AG10803 (cell line): ENCODE measurements around a stretch of chr21.

- RRBS, result no CpG with 5 or more reads among the region's 5 CpGs
Measured at GRCh38 chr21:41502004-41502258, 6.0 kb downstream of the TMPRSS2 start.

- RRBS, result no CpG with 5 or more reads among the region's 13 CpGs
Measured at GRCh38 chr21:41630250-41630562, 122.2 kb upstream of the TMPRSS2 start.

DNA sequence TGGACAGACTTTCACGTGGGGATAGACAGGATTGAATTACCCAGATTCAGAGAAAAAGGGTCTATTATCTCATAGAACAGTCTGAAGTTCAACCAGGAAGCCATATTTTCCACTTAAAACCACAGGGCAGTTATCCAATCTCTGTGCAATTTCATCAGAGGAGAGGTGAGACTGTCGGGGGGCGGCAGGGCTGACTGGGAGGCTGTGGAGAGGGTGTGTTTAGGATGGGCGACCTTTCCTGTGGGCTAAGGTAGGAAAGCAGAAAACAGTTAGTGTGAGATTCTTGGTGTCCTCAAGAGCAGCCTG, 124.4 kb downstream of the RIPK4 start:
- RRBS, result no CpG with 5 or more reads among the region's 4 CpGs

- RRBS, result no CpG with 5 or more reads among the region's 9 CpGs
Measured at GRCh38 chr21:41706083-41706549, 60.7 kb downstream of the RIPK4 start.

DNA sequence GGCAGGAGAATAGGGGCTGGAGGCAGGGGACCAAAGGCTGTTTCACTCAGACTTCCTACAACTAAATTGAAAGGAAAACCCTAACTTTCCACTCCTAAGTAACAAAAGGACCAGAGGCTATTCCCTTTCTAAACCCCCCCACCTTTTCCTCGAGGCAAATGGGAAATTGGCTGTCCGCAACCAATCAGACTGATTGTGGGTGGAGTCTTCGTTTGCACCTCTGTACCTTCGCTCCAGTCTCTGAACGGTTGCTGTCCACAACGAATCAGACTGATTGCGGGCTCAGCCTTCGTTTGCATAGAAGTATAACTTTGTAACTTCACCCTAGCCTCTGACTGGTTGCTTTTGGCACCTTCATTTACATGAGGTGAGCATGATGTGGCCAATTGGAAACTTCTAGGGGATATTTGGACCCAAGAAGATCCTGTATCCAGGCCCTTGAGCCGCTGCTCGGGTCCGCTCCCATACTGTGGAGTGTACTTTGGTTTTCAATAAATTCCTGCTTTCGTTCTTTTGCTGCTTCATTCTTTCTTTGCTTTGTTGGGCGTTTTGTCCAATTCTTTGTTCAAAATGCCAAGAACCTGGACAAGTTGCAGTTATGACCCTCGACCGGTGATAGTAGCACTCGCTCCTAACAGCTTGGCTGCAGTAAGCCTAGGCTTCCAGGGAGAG, 12.5 kb upstream of the RIPK4 start:
- RRBS, result no CpG with 5 or more reads among the region's 16 CpGs

DNA sequence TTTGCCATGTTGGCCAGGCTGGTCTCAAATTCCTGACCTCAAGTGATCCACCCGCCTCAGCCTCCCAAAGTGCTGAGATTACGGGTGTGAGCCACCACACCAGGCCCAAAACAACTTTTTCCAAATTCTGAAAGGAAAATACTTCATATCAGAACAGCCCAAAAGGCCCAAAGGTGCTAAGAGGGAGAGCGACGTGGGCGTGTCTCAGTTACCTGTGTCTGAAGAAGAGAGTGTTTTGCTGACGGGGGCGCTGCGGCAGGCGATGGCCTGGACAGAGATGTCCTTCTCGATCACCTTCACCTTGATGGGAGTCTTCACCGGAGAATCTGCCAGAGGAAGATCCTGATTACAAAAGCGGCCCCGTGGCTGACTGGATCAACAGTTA, 26.4 kb upstream of the PRDM15 start:
- RRBS, result no CpG with 5 or more reads among the region's 13 CpGs

DNA sequence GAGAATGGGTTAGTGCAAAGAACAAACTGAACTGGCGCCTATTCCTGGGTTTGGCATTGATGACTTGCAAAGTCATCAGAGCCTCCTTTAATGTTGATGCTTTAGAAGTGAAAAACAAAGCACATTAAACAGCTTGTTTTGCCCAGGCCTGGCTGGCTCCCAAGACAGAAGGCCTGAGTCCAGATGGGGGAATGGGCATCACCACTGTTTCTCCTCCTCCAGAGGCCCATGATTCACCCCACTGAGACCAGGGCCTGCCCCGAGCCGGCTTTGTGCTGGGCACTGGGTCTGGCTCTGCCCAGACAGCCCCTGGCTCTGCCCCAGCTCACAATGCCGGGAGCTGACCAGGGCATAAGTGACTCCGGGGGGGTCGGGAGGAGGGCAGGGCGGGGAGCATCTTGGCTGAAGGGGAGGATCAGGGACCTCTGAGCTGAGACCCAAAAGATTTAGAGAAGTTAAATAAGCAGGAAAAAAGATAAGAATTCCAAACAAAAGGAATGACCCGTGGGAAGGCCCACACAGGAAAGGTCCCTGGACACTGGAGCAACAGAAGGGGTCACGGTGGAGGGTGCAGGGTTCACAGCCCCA, 5.7 kb downstream of the C2CD2 start:
- RRBS, result 9% methylated on average over 2 of the region's 9 CpGs

- RRBS, result no CpG with 5 or more reads among the region's 26 CpGs
Measured at GRCh38 chr21:41952710-41953270, 1.0 kb downstream of the C2CD2 start.

DNA sequence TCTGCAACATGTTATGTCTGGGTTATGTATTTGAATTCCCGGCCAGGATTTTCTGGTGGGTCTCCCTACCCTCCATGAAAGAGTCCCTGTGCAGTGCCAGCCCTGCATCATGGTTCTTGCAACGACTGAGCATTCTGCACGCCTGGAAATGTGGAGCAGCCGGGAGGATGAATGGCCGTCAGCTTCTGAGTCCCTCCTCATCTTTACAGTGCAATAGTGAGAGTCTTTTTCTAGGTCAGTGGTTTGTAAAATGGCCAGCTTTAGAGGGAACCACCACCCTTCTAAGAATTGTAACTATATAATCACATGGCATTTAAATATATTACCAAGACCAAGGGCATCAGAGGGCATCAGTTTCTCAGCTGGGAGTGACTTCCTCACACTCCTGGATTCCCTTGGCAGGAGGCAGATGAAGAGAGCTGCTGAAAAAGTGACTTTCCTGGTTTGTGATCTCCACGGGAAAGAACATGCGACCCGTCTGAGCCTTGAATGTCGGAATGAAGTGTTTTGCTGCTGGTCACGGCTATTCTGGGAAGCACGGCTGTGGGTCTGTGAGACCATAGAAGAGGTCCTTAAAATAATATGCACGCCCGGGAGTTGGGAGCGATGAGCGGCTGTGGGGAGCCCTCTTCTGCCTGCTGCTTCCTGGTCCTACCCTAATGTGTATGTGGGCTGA, 13.4 kb upstream of the UMODL1 start:
- RRBS, result no CpG with 5 or more reads among the region's 15 CpGs

DNA sequence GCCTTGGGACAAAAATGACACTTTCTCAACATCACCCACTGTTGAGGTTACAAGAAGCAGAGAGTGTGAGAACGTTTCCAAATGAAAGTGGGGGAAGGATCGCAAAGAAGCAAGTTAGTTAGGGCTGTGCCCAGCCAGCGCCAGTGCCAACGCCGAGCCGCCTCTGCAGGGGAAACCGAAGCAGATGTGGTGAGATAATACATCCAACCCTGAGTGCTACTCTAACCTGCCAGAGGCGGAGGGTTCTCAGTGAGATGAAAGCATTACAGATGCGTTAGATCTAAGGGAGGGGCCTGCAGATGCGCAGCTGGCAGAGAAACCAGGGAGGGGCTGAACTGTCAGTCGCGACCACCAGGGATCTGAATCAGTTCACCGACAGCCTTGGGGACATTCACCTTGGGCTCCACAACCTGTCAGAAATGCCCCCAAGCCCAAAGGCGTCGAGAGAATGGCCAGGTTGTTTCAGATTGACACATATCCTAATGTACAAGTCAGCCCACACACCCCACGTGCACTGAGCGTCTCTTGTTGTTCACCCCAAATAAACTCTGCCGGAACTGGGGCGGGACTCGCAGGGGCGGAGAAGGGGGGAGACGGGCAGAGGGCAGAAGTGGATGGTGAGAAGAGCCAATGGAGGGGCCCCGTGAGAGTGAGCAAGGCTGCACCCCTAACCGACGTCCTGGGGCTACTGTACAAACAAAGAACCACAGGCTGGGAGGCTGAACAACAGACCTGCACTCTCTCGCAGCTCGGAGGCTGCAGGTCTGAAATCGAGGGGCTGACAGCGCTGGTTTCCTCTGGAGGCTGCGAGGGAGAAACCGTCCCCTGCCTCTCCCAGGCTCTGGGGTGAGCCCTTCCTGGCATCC, 8.7 kb upstream of the UMODL1 start:
- RRBS, result no CpG with 5 or more reads among the region's 31 CpGs

DNA sequence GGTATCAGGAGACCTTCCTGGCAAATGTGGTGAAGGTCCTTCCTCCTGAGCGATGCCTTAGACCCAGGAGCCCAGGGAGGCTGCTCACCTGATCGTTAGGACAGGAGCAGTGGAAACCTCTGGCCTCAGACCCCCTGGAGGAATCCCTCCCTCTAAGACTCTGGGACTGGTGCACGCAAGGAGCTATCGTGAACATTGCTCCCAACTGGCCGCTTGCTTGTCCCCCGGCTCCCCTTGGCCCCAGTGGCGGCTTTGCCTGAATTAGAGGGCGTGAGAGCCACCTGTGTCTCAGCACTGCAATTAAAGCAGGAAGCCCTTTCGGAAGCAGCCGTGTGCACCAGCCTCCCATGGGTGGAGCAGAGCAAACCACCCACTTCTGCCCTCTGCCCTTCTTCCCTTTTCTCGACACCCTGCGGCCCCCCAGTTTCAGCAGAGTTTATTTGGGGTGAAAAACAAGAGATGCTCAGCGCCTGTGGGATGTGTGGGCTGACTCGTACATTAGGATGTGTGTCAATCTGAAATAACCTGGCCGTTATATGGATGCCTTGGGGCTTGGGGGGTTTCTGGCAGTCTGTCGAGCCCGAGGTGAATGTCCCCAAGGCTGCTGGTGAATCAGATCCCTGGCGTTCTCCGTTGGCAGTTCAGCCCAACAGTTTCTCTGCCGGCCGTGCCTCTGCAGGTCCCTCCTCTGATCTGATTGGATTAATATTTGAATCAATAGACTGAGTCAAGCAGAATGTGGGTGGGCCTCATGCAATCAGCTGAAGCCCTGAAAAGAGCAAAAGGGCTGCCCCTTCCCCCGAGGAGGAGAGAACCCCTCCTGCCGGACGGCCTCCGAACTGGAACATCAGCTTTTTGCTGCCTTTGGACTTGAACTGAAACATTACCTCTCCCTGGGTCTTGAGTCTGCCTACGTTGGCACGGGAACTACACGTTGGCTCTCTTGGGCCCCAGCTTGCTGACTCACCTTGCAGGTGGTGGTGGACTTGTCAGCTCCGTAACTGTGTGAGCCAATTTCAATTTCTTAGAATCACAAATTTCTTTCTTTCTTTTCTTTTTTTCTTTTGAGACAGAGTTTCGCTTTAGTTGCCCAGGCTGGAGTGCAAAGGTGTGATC, 7.3 kb upstream of the UMODL1 start:
- RRBS, result no CpG with 5 or more reads among the region's 30 CpGs

DNA sequence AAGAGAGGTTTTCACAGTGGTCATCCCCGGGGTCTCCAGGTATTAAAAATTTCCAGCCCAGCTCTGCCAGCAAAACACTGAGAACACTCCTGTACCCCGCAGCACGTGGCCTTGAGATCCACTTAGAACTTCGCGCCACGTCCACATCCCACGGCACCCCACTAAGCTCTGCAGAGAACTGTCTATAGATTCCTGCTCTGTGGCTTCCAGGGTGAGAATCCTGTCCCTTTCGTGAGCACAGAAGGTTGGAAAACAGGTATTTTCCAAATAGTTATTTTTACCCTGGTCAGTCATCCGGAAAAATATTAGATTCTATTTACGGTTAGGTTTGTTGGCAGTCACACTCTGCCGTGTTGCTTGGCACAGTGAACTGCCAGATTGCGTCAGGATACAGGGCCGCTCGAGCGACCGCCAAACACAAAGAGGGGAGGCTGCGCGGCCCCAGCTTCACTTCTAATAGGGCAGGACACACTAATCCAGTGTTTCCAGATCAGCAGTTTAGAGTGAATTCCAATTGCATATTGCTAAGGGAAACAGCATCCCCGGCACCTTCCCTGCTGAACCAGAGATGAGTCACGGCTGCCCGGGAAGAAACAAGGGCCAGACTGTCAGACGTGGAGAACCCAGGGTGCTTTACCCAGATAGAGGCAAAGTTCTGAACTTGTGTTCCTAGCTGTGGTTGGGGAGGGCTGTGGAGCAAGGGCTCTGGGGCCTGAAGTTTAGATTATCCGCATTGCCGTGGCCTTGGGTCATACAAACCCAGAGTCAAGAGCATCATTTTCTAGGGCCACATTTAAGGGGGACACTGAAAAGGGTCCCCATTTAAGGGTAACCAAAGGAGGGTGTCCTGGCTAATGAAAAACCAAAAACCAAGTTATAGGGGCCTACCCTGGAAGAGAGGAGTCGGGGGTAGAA, 22.9 kb downstream of the UMODL1 start:
- RRBS, result 10% methylated on average over 2 of the region's 25 CpGs

DNA sequence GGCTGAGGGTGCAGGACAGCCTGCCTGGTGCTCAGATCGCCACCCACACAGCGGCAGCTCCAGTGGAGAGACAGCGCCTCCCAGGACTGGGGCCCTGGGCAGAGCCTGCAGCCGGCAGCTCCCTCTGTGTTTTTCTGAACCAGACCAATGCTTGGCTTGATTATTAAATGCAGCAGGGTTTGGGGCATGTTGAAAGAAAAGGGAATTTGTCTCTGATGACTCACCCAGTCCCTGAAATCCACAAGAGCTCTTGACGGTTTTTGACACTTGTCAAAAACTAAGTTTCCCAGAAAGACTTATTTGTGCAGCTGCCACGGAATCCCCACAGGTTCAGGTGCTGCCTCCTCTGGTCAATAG, 54.7 kb downstream of the UMODL1 start:
- RRBS, result no CpG with 5 or more reads among the region's 6 CpGs

DNA sequence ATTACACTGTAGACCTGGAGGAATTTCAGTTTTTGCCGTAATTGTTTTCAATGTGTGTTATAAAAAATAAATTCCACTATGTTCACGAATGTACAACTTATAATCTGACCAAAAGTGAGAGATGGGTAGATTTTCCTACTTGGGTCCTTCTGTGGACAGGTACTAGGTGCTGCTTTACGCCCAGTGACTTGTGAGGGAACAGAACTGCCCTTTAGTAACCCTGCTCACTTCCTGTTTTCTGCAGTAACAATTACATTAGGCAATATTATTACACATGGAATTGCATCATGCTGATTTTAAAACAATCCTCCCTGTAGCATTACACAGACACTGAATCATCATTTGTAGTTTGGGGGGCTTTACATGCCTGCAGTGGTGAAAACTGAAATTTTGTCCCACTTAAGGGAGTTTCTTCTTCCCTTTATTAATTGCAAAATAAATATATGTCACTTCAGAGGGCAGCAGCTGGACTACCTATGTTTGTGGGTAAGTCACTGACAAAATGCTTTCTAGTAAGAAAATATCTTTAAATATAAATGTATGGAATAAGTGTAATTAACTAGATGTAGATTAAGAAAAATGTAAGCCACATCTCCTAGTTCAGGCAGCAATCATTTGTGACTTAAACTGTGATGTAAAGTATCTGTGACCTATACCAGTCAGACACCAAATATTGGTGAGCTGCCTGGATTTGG, 19.4 kb upstream of the ABCG1 start:
- RRBS, result no CpG with 5 or more reads among the region's 3 CpGs

DNA sequence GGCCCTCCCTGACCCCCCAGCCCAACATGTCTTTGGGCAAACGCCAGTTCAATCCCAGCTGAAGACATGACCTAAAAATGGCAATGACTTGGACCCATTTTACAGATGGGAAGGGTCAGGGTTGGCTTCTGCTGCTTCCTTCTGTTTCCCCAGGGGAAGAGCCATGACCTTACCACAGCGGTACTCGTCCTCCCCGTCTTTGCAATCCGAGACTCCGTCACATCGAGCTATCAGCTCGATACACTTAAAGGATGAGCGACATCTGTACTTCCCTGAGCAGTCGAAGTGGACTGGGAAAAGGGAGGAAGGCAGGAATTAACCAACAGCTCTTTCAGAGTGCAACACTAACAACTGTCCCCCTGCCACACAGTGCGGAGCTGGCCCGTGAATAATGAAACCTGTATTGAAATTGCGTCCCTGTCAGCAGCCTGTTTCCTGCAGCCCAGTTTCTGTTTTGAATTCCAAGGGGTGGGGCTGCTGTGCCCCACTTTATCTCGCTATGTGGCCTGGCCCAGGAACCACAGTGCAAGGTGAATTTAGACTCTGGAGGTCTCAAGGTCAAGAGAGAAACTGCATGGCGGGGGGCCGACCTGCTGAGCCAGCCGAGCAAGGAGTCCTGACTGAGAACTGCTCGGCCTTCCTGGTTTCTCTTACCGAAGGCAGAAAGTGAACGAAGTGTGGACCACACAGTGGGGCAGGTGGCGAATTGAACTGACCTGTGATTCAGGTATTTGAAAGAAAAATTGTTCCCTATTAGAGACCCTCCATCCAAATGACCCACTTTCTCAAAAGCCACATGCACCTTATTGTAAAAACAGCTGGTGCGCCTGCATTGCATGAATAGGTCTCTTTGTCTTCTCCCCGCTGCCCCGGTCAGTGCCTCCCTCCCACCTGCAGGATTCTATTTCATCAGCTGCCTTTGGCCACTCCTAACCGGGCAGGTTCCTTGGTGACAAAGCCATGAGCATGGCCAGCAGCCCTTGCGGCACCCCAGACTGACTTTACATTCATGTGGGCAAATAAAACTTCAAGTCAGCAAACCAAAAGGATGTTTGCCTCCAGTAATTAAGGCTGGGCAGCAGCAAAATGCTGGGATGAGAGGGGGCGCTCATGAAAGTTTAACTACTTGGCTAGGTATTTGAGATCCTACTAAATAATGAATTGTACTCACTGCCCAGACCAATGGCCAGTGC, 6.7 kb downstream of the TMPRSS3 start:
- RRBS, result 34% methylated on average over 2 of the region's 27 CpGs

DNA sequence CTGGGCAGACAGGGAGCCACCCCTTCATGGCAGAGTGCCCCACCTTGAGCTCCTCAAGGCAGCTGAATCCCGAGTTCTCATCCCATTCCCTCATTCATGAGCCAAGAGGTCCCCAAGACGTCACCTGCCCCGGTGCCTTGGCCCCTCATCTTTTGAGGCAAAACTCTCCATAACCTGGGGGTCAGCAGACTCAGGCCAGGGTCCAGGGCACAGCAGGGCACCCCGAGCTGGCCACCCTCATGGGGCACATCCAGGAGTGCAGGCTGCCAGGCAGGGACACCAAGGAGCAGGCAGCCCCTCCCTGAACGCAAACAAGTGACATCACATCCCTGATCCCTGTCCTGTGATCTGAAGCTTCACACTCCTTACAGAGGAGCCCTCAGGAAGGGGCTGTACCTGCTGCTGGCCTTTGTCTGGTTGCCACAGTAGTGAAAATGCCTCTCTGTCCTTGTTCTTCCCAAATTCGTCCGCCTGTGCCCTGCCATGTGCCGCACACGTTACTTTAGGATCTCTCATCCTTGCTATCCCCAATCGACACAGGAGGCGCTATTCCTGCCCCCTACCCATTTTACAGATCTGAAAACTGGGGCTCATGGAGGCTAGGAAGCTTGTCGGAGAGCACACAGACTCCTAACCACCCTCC, 23.4 kb downstream of the UBASH3A start:
- RRBS, result no CpG with 5 or more reads among the region's 12 CpGs

- RRBS, result no CpG with 5 or more reads among the region's 11 CpGs
Measured at GRCh38 chr21:42464785-42466089, 30.8 kb downstream of the RSPH1 start.

GRCh38 chr21:42513957-42515151, 702 bp downstream of the SLC37A1 start:
- RRBS, result 2% methylated on average over 49 of the region's 85 CpGs

DNA sequence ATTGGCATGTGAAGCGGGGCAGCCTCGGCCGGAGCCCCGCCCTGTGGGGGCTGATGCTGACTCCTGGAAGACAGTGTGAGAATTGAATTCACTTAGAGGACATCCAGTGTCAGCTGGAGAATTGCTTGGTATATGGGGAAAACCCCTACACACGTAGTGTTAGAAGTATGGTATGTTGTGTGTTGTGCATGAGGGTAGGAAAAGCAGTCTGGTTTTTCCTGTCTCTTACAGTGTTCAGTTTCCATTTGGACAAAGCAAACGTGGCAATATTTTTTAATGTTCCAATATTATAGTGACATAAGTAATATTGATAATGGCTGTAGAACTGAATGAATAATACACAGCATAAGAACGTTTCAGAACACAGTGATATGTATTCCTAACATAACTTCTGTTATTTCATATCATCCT, 11.7 kb downstream of the SLC37A1 start:
- RRBS, result no CpG with 5 or more reads among the region's 7 CpGs

- RRBS, result no CpG with 5 or more reads among the region's 23 CpGs
Measured at GRCh38 chr21:42527201-42528411, 14.0 kb downstream of the SLC37A1 start.